CMK (cell line): ENCODE results near the genes TNXB, PSMB8 and BRD2.

DNA sequence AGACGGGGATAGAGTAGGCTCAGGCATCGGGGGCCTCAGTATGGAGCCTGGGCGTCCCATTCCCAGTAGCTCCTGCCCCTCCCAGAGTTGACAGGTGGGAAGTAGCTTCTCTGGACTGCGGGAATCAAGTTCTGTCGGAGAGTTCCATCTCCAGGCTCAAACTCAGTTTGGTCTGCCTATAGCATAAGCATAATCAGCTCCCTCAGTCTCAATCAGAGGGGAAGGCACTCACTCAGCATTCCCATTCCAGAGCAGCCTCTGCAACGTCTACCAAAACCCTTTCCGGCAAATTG, 3.5 kb upstream of the NEU1 start:
- RRBS: no CpG with 5 or more reads among the region's 7 CpGs

DNA sequence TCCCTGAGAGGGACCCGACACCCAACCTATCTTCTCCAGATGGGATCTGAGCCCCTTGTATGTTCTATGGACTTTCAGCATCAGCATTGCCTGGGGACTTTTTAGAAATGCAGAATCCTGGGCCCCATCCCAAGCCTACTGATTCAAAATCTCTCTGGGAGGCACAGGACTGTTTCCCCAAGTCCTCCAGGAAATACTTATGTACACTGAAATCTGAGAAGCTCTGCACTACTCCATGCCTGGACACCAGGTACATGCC, 1.5 kb upstream of the SLC44A4 start:
- RRBS: no CpG with 5 or more reads among the region's 1 CpG

- RRBS: no CpG with 5 or more reads among the region's 27 CpGs
These were observed 724 bp upstream of the EHMT2 start for GRCh38 chr6:31897910-31898934.

DNA sequence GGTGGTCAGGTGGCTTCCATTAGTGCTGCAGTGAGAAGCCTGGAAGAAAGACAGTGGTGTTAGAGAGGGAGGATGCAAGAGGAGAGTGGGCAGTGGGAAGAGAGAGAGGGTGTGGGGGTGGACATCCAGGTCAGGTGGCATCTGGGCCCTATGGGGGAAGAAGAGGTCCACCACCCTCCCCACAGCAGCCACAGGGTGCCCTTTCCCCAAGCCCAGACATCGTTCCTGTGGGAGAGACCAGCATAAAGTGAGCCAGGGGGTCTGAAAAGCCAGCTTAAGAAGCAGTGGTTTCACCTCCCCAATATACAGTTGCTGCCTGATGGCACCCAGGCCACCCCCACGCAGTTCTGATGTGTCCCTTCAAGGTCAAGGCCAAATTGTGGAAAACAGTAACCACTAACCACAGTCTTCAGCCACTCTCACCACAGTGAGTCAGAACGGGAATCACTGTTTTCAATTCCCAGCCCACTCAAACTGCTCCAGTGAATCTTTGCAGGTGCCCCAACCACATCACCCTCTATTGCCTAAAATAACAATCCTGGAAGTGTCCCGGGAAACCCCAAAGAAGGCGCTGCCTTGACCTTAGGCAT, 22.6 kb downstream of the TNXB start:
- RRBS: no CpG with 5 or more reads among the region's 5 CpGs

DNA sequence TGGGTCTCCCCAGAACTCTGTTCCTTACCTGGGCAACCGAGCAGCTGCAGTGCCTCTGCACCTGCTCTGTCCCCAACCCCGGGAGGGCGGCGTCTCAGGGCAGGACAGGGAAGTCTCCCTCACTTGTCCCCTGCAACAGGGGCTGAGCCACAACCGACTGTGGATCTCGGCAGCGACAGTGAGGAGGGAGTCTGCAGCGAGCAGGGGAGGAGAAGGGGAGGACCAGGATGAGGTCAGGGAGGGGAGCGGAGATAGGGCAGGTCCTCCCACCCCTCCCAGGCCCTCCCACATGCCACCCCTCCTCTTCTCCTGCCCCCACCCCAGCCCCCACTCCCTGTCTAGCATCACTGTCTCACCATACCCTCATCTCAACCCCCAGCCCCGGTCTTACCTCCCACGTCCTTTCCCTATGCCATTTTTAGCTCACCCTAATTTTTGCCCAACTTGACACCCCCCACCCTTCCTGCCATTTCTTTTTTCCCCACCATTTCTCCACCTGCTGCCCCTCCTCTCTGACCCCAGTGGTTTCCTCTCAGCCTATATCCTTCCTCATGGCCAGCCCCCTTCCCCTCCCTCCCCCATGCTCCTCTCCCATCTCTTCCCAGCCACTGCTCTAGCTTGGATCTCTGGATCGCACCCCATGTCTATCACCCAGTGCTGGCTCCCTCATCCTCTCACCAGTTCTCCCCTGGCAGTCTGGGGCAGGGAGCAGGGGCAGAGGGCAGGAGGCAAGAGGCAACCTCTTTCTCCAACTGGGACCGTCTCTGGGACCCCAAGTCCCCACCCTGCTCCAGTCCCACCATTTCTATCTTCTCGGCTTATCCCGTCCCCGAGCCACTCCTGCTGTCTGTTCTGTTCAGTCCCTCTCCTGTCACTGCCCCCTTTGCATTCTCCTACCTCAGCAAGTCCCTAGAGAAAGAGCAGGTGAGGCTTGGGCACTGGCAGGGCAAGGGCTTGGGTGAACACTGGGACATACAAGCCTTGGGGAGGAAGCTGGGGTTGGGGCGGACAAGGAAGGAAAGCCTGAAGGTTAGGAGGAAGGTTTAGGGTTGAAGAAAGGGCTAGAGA, at the start of gene TNXB:
TNXB (minus strand) TSS at position 186 of the 1,068 bp plus-strand sequence.
- RRBS: no CpG with 5 or more reads among the region's 17 CpGs

DNA sequence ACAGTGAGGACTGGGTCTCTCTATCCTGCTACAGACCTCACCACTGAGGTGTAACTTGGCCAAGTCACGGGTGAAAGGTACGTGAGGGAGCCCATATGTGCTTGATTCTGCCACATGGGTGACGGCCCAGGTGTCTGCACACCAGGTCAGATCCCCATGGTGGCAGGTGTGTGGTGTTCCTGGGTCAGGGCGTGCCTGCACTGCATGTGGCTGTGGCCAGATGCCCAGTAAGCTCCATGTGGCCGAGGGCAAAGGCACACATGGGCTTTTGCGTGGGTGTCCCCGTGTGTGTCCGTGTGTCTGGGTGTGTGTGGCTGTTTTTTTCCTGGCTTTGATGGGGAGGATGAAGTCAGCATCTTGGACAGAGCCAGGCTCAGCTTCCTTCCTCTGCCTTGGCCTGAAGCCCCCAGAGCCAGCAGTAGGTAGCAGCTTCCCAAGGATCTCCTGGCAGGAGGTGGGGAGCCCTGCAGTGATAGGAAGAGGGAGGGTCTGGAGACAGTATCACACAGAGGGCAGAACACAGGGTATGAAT, 1.5 kb upstream of the TNXB start:
- RRBS: no CpG with 5 or more reads among the region's 8 CpGs

DNA sequence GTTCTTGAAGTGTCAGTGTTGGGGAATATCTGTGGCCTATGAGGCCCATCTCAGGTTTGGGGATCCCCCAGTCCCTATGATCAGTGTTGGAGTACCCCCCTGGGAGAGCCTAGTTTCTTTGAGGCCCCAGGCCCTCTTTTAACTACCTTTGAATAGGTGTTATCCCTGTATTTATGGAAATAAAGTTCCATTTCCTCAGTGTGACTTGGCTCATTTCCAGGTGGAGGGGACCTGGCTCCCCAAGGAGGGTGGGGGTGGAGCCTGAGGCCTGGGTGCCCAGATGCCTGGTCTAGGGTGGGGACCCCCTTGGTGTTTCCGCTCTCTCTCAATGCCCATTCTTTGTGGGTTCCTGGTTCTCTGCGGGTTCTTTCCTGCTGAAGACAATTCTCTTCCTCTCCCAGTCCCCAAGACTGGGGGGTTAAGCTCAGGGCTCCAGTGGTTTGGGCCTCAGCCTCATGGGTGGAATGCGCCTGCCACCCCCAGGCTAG, 873 bp upstream of the EGFL8 start:
- RRBS: no CpG with 5 or more reads among the region's 3 CpGs

DNA sequence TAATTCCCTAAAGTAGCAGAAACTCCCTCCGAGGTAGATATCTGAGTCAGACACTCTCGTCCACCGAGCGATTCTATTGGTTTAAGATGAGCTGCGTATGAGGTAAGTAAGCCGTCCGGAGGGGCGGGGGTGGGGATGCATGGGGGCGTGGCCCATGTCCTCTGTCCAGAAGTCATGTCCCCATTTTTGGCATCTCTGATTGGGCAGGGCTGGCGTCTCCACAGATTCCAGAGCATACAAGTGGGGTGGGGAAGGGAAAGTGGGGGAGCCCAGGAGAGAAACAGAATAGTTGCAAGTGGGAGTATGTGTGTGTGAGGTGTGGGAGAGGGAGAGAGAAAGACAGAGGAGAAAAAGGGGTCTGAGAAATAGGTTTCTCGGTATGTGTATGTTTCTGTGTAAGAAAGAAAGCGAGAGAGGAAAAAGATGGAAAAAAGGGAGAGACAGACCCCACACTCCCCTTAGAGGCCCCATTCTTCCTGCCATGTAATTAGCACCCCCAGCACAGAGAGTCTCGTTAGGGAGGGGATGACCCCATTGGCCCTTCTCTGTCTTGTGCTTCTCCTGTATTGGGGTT, 1.8 kb upstream of the AGER start:
- RRBS: no CpG with 5 or more reads among the region's 13 CpGs

- RRBS: 3% methylated on average over 5 of the region's 30 CpGs
These were observed 391 bp downstream of the PBX2 start for GRCh38 chr6:32189503-32190118.

DNA sequence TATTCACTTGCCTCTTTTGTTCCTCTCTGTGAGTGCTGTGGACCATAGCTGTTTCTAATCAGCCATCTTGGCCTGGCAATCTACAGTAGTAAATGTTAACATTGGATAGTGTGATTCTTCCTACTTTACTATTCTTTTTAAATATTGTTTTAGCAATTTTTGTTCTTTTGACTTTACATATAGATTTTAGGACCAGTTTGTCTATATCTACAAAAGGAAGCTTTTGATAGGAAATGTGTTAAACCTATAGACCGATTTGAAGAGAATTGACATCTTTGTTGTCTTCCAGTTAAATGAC, 32.0 kb upstream of the NOTCH4 start:
- RRBS: no CpG with 5 or more reads among the region's 1 CpG

DNA sequence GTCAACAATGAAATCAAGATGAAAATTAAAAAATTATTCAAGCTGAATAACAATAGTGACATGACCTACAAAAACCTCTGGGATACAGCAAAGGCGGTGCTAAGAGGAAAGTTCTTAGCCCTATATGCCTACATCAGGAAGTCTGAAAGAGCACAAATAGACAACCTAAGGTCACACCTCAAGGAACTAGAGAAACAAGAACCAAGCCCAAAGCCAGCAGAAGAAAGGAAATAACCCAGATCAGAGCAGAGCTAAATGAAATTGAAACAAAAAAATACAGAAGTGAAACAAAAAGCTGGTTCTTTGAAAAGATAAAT, 47.5 kb upstream of the NOTCH4 start:
- RRBS: no CpG with 5 or more reads among the region's 1 CpG

- RRBS: 1% methylated on average over 9 of the region's 35 CpGs
These were observed at the start of gene PSMB8 for GRCh38 chr6:32843491-32844199. TSS of gene PSMB8 (minus strand) at chr6:32844047.

DNA sequence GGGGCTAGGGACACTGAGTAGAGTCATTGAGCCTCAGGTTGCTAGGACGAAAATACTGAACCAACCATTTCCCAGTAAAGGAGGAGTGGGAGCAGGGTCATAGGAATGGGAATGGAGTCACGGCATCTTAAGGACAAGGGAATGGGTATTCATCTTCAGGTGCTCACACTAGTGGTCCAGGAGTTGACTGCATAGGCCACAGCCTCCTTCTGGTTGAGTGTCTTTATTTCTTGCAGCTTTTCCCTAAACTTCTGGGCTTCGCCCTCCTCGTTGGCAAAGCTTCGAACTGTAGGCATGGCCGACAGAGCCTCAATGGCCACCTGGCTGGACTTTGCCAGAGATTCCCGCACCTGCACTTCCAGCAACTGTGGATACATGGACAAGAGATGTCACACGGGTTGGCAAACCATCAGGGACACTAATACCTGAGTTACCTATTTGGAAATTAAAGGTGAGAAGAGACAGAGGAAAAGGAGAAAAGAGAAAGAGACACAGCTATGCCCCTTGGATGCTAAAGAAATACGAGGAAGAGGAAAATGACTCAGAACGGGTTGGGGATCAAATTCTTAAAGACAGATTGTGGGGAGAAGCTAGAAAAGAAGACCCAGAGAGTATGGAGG, 3.2 kb downstream of the TAP1 start:
- RRBS: no CpG with 5 or more reads among the region's 10 CpGs

GRCh38 chr6:32967928-32968718, at the start of gene BRD2:
TSS of gene BRD2 (plus strand) at chr6:32968594.
- RRBS: 1% methylated on average over 11 of the region's 58 CpGs

- RRBS: no CpG with 5 or more reads among the region's 12 CpGs
These were observed 14.3 kb downstream of the BRD2 start for GRCh38 chr6:32982322-32983468.

- RRBS: no CpG with 5 or more reads among the region's 12 CpGs
These were observed 9.9 kb downstream of the HLA-DPB1 start for GRCh38 chr6:33085594-33086222.

GRCh38 chr6:33197615-33197960, 2.9 kb downstream of the RXRB start:
- RRBS: no CpG with 5 or more reads among the region's 12 CpGs

- RRBS: no CpG with 5 or more reads among the region's 19 CpGs
These were observed 618 bp downstream of the SLC39A7 start for GRCh38 chr6:33201110-33201859.

DNA sequence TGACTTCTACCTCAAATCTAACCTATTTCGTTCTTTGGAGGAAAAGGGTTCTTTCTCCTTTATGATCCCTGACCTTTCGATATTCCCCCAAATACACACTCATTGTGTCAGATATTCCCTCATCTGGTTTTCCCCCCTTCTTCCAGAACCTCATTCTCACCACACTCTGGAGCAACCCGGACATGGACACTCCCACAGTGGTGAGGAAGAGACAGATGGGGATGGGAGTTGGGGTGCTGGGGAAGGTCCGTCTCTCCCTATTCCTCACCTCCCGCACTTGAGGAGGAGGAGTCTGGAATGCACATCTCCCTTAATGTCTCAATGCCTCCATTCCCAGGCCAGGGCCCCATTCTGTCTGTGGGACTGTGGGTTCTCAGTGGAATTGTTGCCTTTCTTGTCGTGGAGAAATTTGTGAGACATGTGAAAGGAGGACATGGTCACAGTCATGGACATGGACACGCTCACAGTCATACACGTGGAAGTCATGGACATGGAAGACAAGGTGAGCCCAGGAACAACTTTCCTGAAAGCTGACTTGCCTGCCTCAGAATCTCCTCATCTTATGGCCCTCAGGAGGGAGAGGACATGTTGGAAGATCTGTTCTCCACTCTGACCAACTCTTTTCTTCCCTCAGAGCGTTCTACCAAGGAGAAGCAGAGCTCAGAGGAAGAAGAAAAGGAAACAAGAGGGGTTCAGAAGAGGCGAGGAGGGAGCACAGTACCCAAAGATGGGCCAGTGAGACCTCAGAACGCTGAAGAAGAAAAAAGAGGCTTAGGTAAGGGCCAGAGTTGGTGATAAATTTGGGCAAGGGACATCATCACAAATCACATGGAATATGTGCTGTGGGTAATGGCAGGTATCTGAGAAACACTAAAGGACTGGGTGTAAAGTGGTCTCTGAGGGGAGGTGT, 1.5 kb downstream of the SLC39A7 start:
- RRBS: no CpG with 5 or more reads among the region's 11 CpGs

DNA sequence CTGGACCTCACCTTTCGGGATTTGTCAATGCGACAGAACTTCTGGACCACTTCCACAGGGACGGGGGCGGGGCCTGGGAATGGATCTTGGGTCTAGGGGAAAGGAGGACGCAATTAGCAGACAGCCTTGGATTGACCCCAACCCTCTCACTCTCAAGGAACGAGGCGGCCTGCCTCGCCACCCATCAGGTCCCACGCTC, 537 bp downstream of the WDR46 start:
- RRBS: no CpG with 5 or more reads among the region's 9 CpGs